Cardiac muscle cell (in vitro differentiated cells and primary cell): ENCODE data around the genes SPIB, MYBPC2, ACP4, KLK1, KLK12 and CD33.

- RAMPAGE, long total RNA = no peak
- RRBS = 17% methylated on average over 11 of the region's 35 CpGs
These were observed at the start of gene SPIB for GRCh38 chr19:50418117-50419035. Gene SPIB, plus strand, starts transcription at chr19:50418938.

GRCh38 chr19:50419482-50419959, 783 bp downstream of the SPIB start:
- RAMPAGE, long total RNA = no peak
- RRBS = 0% methylated on average over 1 of the region's 9 CpGs

DNA sequence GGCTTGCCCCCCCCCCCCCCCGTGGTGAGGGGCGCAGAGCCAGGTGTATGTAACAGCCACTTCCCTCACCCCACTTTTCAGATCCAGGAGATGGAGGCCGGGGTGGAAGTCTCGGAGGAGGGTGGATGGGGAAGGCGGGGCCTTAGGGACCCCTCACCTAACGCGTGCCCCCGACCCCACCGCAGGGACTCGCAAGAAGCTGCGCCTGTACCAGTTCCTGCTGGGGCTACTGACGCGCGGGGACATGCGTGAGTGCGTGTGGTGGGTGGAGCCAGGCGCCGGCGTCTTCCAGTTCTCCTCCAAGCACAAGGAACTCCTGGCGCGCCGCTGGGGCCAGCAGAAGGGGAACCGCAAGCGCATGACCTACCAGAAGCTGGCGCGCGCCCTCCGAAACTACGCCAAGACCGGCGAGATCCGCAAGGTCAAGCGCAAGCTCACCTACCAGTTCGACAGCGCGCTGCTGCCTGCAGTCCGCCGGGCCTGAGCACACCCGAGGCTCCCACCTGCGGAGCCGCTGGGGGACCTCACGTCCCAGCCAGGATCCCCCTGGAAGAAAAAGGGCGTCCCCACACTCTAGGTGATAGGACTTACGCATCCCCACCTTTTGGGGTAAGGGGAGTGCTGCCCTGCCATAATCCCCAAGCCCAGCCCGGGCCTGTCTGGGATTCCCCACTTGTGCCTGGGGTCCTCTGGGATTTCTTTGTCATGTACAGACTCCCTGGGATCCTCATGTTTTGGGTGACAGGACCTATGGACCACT, 4.7 kb upstream of the MYBPC2 start:
- RAMPAGE, long total RNA = no peak
- RRBS = 6% methylated on average over 14 of the region's 45 CpGs

- RAMPAGE, long total RNA = no peak
- RRBS = no CpG with 5 or more reads among the region's 4 CpGs
These were observed 4.0 kb upstream of the MYBPC2 start for GRCh38 chr19:50428613-50429244.

DNA sequence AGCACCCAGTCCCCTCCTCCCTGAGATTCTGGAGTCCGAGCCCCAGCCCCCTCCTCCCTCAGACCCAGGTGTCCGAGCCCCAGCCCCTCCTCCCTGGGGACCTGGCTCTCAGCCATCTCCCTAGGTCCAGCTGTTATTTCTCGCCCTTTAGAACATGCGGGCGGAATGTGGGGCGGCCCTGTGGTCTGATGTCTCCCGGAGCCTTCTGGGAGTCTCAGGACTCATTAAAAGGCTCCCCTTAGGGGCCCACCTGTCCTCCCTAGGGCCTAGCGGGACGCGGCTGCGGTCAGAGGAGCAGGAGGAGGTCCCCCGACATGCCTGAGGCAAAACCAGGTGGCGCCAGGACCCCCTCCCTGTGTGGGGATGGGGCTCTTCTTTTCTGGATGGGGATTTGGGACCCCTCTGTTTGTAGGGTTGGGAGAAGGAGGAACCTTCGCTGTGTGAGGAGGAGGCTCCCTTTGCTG, at the start of gene MYBPC2:
Gene MYBPC2, plus strand, starts transcription at position 253 of the 464 bp plus-strand sequence.
- RAMPAGE, long total RNA = no peak
- RRBS = no CpG with 5 or more reads among the region's 14 CpGs

DNA sequence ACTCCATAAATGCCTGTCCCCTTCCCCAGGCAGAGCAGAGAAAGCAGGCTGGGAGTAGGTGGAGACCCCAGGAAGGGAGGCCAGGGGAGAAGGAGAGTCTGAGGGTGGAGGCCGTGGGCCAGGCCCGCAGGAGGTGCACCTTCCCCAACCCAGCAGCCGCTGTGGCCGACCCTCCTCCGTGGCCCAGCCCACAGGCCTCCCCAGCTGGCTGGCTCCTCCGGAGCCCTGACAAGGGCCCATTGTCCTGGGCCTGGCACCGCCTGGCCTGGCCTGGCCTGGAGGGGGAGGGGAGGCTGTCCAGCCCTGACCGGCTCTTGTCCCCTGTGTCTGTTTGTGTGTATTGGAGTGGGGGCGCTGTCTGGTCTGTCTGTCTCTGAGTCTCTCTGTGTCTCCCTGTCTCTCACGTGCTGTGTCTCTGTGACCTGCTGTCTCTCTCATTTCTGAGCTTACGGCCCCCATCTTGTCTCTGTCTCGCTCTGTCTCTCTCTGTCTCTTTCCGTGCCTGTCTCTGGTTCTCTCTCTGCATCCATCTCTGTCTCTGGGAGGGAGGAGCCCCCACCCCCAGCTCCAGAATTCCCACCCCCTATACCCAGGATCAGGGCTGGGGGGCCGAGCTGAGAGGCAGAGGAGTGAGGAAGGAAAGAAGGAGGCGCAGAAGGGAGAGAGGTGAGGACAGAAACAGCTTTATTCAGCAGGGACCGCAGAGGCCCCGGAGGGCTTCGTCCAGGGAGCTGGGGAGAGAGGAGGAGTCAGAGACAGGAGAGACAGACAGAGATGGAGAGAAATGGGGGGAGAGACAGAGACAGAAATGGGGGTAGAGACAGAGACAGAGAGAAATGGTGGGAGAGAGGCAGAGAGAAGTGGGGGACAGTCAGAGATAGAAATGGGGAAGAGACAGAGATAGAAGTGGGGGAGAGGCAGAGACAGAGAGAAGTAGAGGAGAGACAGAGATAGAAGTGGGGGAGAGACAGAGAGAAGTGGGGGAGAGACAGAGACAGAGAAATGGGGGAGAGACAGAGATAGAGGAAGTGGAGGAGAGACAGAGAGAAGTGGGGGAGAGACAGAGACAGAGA, 14.0 kb downstream of the JOSD2 start:
- RAMPAGE, long total RNA = no peak
- RRBS = 0% methylated on average over 2 of the region's 18 CpGs

DNA sequence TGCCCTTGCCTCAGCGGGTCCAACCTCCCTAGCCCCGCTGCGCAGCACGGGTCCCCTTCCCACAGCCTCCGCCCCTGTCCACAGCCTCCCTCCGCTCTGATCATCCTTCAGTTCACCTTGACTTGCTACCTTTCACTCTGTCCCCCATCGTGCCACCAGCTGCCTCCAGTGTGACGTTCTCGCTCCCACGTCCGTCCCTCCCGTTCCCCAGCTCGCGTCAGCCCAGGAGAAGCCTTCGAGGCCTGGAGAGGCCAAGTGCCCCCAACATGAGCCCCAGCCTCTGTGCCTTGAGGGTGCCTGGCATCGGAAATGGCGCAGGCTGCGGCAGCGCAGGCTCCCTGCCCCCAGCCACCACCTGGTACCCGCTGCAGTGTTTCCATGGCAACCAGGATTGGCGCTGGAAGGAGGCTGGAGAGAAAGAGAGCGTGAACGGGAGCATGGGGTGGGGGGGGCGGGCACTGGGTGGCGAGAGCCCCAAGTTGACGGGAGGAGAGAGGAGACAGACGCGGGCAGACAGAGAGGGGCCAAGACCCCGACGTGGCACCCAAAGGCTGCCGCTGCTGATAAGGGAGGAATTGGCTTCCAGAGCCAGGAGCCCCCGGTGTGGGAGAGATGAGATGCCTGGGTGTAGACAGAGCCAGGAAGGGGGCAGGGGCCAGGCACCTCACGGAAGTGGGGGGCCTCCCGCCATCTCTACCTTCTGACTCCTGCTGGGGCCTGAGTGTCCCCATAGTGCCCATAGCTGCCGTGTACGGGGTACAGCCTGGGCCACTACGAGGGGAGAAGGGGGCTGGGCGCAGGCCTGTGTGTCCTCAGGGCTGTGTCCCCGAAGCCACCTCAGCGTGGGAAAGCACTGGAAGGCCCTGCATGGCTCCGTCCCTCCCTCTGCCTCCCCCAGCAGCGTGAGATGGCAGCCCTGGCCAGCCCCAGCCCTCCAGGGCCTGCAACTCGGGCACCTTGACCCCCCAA, 933 bp upstream of the ASPDH start:
- RAMPAGE, long total RNA = no peak
- RRBS = no CpG with 5 or more reads among the region's 43 CpGs

DNA sequence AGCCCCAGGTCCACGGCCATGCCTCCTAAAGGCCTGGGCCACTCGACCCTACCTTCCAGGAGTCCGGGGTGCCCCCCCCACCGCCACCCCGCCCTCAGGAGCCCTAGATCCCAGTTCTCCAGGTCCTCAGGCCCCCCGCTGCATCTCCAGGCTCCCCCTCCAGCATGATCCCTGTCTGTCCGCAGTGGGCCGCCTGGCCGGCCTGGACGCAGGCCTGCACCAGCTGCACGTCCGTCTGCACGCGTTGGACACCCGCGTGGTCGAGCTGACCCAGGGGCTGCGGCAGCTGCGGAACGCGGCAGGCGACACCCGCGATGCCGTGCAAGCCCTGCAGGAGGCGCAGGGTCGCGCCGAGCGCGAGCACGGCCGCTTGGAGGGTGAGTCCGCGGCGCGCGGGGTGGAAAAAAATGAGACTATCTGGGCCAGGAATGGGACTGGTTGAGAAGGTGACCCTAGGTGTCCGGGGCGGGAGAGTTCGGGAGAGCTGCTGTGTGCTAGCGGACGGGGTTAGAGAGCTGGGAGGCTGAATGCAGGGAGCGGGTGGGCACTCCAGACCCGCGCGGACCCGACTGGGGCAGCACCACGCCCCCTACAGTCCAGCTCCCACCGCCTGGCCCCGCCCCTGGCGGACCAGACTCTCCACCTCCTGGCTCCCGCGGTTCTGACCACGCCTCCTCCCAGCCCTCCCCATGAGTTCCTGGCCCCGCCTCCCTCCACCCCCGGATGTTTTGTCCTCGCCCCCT, 1.2 kb downstream of the CLEC11A start:
- RAMPAGE, long total RNA = no peak
- RRBS = 3% methylated on average over 2 of the region's 58 CpGs

GRCh38 chr19:50724968-50726155, 2.2 kb downstream of the CLEC11A start:
- RAMPAGE, long total RNA = start-site peak on the plus strand at chr19:50725089-50725148, 480 and 493 reads in 2 replicates
- RRBS = 8% methylated on average over 10 of the region's 90 CpGs

DNA sequence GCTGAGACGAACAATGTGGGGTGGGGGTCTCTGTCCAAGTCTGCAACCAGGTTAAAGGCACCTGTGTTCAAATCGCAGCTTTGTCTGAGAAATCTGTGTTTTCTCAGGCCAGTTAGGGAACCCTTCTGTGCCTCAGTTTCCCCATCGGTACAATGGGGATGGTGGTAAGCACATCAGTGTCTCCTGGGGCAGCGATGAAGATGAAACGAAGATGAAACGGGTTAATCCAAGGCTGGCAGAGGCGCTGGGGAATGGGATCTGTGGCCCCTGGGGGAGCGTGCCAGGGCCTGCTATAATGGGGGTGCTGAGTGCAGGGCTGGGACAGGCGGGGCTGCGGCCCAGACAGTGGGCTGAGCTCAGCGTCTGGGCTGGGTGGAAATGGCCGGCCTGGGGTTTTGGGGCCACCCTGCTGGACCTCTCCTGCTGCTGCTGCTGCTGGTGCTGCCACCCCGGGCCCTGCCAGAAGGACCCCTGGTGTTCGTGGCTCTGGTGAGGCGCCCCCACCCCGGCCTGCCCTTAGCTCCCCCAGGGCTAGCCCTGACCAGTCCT, at the start of gene ACP4:
Gene ACP4, plus strand, starts transcription at position 379 of the 549 bp plus-strand sequence.
- RAMPAGE, long total RNA = no peak
- RRBS = 72% methylated on average over 5 of the region's 16 CpGs

DNA sequence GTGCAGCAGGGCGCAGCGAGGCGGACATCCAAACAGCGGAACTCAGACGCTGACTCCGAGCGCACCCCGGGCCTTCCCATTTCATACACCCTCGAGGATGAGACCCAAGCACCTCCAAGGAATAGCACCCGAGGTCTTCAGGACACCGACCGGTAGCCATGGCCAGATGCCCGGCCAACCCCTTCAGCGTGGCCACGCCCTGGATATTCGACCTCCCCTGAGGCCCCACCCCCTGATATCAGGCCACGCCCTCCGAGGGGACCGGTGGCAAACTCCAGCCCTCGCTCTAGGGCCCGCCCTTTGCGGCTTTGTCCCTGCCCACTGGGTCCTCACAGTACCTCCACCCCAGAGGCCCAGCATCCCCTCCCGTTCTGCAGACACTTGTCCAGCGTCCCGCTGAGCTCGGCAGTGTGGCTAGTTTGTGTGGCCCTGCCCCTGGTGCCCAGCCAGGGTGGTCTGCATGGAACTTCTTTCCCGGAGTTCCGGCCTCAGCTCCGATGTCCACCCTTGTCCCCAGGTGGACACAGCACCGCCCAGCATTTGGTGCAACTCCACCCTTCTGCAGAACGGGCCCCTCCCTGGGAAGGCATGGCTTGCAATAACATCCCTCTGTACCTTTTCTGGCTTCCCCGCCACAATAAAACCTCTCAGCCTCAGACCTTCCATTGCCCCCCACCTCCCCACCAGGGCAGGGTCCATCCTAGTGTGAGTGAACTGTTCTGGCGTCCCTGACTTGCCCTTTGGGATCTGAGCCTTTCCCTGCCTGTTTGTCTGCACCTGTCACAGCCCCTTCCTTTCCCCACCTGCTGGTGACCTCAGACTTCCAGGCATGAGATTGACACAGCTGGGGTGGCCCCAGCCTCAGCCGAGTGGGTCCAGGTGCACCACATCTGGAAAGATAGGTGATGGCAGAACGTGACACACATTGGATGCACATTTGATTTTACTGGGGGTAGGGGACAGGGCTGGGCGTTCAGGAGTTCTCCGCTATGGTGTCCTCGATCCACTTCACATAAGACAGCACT, 5.1 kb downstream of the KLK1 start:
- RAMPAGE, long total RNA = no peak
- RRBS = 3% methylated on average over 11 of the region's 38 CpGs

DNA sequence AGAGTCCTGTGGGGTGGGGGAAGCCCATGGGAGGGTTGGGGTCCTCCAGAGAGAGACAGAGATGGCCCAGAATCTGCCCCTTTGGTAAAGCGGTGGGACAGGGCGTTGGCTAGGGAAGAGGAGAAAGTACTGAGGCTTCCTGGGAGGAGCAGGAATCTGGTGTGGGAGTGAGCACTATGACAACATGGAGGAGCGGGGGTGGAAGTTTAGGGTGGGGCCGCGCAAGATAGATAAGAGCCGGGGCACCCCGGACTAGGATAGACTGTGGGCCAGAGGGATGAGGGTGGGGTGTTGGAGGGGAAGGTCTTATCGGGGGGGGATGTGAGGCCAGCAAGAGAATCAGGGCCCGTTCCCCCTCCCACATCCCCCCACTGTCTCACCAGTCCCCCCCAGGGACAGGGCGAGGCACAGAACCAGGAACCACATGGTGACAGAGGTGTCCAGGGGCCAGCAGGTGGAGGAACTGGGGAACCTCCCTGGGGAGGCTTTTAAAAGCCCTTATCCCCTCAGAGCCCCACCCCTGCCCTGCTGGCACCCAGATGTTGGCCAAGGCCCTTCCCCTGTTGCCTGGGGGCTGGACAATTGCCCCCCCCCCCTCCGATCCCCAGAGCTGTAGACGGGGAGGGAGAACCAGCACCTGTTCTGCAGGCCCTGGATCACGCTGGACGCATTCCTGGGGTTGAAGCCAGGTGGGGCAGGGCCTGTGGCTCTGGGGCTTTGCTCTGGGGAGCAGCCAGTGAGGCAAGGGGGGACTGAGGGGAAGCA, at the start of gene KLK1:
Gene KLK1, minus strand, starts transcription at position 465 of the 765 bp plus-strand sequence.
- RAMPAGE, long total RNA = no peak
- RRBS = no CpG with 5 or more reads among the region's 14 CpGs

DNA sequence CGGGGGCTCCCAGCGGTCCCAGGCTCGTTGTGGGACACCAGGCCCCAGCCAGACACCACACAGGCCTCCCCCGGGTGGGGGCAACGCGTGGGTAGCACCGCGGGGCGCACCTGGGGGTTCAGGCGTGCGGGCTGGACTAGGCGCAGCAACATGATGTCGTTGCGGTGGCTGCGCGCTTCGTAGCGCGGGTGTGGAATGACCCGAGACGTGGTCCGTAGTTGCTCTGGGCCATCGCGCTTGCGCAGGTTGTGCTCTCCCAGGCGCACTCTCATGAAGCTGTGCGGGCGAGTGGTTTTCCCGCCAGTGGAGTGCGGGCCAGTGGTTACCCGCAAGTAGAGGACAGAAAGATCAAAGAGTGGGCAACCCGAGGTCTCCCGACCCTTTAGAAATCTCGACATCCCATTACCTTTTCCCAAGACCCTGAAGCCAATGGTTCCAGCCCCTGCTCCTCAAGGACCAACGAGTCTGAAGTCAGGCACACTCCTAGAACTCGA, 3.3 kb upstream of the KLK1 start:
- RAMPAGE, long total RNA = no peak
- RRBS = 60% methylated on average over 4 of the region's 36 CpGs

DNA sequence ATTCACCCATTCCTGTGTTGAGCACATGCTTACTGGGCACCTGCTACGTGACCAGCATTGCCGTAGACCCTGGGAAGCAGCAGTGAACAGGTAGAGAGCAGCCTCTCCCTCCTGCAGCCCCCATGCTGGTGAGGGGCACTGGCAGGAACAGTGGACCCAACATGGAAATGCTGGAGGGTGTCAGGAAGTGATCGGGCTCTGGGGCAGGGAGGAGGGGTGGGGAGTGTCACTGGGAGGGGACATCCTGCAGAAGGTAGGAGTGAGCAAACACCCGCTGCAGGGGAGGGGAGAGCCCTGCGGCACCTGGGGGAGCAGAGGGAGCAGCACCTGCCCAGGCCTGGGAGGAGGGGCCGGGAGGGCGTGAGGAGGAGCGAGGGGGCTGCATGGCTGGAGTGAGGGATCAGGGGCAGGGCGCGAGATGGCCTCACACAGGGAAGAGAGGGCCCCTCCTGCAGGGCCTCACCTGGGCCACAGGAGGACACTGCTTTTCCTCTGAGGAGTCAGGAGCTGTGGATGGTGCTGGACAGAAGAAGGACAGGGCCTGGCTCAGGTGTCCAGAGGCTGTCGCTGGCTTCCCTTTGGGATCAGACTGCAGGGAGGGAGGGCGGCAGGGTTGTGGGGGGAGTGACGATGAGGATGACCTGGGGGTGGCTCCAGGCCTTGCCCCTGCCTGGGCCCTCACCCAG, 4.1 kb downstream of the KLK2 start:
- RAMPAGE, long total RNA = no peak
- RRBS = no CpG with 5 or more reads among the region's 13 CpGs

GRCh38 chr19:51000896-51001295, 508 bp downstream of the KLK8 start:
- RAMPAGE, long total RNA = no peak
- RRBS = no CpG with 5 or more reads among the region's 18 CpGs

GRCh38 chr19:51034590-51035121, at the start of gene KLK12:
Gene KLK12, minus strand, starts transcription at chr19:51035002.
- RAMPAGE, long total RNA = no peak
- RRBS = 47% methylated on average over 3 of the region's 11 CpGs

- RAMPAGE, long total RNA = no peak
- RRBS = no CpG with 5 or more reads among the region's 10 CpGs
These were observed 3.6 kb upstream of the SIGLEC7 start for GRCh38 chr19:51138417-51139001.

GRCh38 chr19:51224648-51225220, at the start of gene CD33:
Gene CD33, plus strand, starts transcription at chr19:51225080.
- RAMPAGE, long total RNA = no peak
- RRBS = no CpG with 5 or more reads among the region's 10 CpGs

DNA sequence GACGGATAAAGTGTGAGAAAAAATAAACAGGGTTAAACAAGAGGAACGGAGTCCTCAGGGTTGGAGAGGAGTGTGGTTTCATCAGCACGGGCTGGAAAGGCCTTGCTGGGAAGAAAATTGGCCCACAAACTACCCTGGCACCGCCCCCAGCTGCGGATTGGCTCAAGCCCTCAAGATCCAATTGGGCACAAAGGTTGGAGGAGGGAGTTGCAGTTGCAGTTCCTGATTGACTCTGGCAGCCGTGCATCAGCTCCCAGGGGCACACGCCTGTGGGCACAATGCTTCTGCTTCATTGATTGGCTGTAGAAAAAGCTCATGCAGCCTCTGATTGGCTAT, 306 bp upstream of the SIGLECL1 start:
- RAMPAGE, long total RNA = no peak
- RRBS = no CpG with 5 or more reads among the region's 7 CpGs

GRCh38 chr19:51354692-51355361, 11.4 kb downstream of the ETFB start:
- RAMPAGE, long total RNA = no peak
- RRBS = no CpG with 5 or more reads among the region's 9 CpGs